Vermiform appendix (tissue), 1 donor: Measurements from ENCODE around the gene TSHZ3.

- PRO-cap, result no peak
Observed at GRCh38 chr19:29623707-29624321, 17.7 kb downstream of the POP4 start.

DNA sequence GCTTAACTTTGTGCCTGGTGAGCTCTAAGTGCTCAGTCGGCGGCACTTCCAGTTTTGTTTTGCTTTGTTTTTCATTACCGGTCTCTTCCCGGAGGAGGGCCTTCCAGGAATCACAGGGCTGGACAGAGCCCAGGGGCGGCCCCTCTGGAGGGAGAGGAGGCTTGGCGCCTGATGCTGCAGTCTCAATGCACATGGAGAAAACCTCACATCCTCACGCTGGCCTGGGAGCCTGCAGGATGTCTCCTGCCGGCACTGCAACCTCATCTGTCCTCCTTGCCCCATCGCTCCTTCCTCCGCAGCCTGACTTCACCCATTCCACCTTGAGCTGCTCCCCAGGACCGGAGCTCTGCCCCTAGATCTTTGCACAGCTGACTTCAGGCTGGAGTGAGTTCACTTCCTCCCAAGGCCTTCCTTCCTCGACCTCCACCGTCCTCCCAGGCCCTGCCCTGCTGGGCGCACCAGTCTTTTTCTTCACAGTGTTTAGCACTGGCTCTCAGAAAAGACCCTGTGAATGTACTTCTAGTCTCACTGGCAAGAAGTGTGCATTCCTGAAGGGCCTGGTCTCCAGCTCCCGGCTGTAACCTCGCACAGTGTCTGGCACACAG lies 1.6 kb downstream of the PLEKHF1 start:
- PRO-cap, result unidirectional peak, minus-strand start at position 56 of the sequence; unidirectional peak, minus-strand start at position 266 of the sequence

DNA sequence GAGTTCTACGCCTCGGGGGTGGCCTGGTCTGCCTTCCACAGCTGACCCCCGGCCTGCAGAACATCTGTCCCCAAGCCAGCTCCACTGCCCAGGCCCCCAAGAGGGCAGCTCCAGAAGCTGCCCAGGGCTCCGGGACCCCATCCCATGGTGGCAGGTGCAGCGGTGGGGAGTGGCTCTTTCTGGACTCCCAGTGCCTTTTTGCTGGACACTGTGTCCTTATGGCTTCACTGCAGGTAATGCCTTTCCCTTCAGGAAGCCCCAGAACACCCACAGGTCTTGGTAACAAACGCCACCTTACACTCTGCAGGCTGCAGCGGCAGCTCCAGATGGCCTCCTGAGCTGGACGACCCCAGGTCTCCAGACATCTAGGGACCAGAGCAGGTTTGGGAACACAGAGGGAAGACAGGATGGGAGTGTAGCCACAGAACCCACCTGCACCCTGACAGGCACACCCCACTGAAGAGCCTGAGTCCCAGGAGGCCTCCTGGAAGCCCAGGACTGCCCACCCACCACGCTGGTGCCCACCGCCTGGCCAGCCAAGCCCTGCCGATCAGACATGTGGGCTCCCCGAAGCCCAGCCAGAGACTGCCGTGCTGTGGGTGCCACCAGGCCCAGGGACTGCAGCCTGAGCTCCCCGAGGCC lies 9.5 kb downstream of the PLEKHF1 start:
- PRO-cap, result no peak

DNA sequence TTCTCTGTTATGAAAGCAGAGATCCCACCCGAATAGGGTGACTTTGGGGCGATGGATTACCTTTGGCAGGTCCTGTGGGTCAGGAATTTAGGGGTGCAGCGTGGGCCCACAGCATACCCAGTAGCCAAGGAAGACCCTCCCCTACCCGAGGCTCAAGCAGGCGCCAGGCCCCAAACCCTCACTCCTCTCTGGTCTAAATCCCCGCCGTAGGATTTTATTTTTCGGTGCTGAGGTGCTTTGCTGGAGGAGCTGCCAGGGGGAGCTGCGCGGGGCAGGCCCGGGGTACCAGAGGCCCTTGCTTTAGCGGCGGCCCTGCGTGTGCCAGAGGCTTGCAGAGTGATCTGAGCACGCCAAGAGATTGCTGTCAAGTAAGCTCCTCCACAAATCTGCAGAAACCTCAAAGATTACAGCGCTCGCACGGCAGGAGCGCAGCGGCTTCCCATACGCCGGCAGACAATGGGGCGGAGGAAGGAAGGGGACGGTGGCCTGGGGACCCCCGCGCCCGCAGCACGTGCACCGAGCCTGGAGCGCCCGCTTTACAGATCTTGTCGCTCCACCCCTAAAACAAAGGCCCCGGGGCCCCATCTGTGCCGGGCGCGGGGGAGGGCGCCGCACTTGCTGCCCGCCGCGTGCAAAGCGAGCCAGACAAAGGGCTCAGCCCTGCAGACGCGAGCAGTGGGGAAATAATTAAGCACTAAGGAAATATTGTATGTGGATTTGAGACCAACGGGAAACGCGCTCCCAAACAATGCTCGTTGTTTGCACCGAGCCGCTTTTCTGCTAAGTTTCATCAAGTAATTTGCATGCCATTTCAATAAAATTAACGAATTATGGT lies 9.1 kb upstream of the C19orf12 start:
- PRO-cap, result no peak

DNA sequence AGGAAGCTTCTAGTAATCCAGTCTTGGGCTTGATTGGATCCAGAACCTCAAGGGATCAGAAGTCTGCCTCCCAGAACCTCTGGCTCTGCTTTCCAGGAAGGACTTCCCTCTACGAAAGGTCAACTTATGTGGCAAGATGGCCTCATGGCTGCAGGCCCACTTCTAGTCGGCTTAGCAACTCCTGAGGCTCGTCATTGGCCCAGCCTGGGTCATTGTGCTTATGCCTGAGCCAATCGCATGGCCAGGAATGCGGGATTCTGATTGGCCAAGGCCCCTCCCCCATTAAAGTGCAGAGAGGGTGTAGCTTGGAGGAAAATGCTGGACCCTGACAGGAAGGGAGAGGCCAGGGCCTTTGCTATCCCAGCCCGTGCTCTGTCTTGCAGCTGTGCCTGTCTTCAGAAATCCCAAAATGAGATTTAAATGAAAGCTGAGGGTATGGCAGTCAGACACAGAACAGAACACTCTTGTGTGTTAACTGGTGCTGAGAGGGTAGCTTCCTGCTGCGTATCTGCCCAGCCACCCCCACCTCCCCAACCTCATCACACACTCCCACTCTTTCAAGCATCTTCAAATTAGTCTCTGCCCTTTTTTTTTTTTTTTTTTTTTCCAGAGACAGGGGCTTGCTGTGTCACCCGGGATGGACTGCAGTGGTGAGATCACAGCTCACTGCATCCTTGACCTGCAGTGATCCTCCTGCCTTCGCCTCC lies 5.5 kb upstream of the CCNE1 start:
- PRO-cap, result no peak

DNA sequence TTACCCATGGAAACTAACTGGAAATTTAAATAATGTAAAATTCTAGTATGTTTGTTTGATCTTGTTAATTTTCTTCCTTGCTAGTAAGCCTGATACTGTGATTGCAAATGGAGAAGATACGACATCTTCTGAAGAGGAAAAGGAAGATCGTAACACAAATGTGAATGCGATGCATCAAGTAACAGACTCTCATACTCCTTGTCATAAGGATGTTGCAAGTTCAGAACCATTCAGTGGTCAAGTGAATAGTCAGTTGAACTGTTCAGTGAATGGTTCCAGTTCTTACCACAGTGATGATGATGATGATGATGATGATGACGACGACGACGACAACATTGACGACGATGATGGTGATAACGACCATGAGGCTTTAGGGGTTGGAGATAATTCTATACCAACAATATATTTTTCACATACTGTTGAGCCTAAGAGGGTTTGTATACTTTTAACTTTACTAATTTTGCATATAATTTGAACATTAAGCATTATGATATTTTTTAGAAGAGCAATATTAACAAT lies 66.9 kb downstream of the URI1 start:
- PRO-cap, result no peak

DNA sequence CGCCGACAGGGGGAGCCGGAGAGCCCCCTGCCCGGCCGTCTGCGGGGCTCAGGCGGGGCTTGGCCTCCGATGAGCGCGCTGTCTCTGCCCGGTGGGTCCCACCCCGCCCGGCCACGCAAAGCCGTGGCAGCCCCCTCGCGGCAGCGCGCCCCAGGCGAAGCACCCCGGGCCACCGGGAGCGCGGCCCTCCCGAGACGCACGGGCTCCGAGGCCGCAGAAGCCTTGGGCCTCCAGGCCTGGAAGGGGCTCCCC lies 149.7 kb upstream of the ZNF536 start:
- PRO-cap, result no peak

- PRO-cap, result bidirectional peak, plus-strand start at chr19:30226006, minus-strand start at chr19:30225869
Observed at GRCh38 chr19:30225268-30226435, 146.5 kb upstream of the ZNF536 start.

DNA sequence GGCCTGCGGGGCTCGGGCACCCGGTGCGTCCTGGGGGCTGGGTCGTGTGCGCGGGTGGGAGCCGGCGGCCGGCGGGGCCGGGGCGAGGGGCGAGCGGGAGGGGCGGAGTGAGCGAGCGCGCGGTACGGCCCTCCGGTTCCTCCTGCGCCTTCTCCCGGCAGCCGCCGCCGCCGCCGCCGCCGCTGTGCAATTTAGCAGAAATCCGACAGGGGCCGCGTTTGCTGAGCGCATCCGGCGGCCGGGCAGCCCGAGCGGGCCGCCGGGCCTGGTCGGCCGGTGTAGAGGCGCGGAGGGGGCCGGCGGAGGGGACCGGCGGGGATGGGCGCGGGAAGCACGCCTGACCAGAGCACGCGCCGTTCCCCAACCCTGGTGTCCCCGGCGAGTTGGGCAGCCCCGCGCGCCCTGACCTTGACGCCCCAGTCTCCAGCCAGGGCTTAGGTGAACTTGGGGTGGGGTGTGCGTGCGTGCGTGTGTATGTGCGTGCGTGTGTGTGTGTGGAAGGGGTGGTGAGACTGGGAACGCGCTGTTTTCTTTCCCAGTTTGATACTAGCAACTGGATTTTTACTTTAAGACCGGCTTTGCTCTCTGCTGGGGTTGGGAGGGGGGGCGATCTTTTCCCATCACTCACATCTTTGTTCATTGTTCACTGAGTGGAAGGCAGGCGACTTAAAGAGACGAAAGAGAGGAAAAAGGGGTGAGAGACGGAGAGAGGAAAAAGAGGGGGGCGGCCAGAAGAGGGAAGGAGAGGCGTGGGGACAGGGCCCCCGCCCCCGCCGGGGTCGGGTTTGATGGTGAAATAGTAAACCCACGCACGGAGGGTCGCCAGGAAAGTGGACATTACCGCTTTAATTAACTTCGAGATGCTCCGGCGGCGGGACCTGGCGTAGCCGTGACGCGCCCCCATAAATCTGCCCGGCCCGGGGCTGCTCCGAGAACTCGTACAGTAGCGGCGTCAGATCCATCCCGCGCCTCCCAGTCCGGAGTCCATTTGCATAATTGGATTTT lies 144.3 kb upstream of the ZNF536 start:
- PRO-cap, result bidirectional peak, plus-strand start at position 279 of the sequence, minus-strand start at position 144 of the sequence; unidirectional peak, plus-strand start at position 931 of the sequence

GRCh38 chr19:30228585-30228928 lies 143.6 kb upstream of the ZNF536 start:
- PRO-cap, result no peak

- PRO-cap, result no peak
Observed at GRCh38 chr19:30305472-30305737, 66.8 kb upstream of the ZNF536 start.

DNA sequence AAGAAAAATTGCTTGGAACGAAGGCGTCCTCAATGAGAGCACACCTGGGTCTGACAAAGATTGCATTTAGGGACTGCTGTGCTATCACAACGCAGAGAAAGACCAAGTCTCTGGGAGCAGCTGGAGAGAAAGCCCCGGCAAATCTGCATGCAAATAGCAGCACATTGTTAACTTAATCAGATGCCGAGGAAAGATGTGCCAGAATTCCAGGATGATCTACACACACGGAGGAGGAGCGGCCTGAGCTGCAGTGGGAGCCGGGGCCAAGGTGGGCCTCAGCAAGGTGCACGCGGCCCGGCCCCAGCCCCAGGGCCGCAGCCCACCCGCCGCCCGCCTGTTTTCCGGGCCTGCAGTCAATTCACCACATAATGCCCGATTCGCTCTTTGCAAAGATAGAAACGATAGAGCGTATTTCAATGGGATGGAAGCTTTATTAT lies 1.5 kb downstream of the ZNF536 start:
- PRO-cap, result no peak

DNA sequence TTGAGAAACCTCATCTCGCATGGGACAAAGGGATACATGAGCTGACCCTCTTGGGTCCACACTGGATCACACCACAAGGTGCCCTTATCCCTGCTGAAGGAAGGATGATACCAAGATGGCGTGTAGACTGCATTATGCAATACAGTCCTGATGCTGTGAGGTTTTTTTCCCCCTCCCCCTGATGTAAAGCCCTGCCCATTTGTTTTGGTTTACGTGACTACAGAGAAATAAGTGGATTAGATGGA lies 320.9 kb downstream of the ZNF536 start:
- PRO-cap, result no peak

DNA sequence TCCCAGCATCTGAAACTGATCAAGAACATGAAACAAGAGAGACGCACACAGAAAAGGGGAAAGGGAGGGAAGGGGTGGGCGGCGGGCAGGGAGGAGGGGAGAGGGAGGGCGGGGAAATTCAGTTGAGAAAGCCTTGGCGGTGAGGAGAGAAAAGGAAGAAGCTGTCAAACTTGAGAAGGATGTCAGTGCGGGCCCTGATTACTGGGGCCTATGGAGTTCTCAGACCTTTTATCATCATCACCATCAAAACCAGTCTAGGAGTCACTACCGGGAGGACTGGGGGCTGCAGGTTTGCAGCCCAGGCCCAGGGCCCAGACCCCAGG lies 8.8 kb downstream of the TSHZ3 start:
- PRO-cap, result no peak

DNA sequence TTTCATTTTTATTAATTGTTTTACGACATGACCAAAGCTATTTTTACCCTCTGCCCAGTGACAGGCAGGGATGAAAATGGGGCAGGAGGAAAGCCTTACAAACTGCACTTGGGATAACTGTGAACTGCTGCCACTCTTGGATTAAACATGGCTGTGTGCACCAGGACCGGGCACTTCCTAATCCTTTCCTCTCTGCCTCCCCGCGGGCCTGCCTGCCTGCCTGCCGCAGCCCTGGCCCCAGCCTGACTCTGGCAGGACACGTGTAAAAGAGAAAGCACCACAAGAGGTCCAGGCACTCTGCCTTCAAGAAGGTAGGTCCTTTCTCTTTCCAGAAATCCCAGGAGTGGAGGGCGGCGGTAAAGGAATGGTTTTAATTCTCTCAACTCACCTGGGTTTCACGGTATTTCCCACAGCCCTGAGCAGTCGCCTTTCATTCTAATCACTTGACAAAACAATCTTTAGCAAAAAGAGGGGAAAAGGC lies 4.8 kb downstream of the TSHZ3 start:
- PRO-cap, result no peak

DNA sequence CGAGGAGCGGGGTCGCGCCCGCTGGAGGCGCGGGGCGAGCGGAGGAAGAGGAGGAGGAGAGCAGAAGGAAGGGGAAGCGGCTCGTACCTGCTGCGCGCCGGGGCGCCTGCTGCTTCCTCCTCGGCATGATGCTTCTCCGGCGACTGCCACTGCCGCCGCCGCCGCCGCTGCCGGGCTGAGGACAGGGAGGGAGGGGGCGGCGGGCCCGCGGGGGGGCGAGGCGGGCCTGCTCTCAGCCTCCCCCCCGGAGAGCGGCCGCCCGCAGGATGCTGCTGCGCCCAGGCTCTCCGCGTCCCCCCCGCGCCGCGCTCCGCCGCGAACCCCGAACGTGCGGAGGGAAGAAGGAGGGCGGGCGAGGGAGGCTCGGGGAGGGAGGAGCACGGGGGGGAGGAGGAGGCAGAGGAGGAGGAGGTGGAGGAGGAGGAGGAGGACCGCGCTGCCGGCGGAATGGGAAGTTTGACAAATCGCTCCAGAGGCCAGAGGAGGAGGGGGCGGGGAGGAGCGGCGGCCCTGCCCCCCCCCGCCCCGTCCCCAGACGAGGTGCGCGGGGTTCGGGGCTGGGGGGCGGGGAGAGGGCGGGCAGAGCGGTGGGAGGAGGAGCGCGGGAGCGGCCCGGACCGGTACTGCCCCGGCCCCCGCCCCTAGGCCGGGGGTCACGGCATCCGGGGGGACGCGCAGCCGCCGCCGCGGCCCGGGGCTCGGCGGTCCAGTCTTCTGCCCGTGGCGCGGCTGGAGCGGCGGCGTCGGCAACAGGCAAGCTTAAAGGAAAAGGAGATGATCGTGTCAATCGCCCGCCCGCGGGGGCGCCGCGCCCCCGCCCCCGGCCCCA lies at the start of gene TSHZ3:
Gene TSHZ3, minus strand, starts transcription at position 344 of the 829 bp plus-strand sequence.
- PRO-cap, result bidirectional peak, plus-strand start at position 479 of the sequence, minus-strand start at position 330 of the sequence; bidirectional peak, plus-strand start at position 644 of the sequence, minus-strand start at position 716 of the sequence

GRCh38 chr19:31838207-31838785 lies 489.1 kb upstream of the TSHZ3 start:
- PRO-cap, result no peak

GRCh38 chr19:32018102-32018724 lies 327.2 kb upstream of the ZNF507 start:
- PRO-cap, result no peak

DNA sequence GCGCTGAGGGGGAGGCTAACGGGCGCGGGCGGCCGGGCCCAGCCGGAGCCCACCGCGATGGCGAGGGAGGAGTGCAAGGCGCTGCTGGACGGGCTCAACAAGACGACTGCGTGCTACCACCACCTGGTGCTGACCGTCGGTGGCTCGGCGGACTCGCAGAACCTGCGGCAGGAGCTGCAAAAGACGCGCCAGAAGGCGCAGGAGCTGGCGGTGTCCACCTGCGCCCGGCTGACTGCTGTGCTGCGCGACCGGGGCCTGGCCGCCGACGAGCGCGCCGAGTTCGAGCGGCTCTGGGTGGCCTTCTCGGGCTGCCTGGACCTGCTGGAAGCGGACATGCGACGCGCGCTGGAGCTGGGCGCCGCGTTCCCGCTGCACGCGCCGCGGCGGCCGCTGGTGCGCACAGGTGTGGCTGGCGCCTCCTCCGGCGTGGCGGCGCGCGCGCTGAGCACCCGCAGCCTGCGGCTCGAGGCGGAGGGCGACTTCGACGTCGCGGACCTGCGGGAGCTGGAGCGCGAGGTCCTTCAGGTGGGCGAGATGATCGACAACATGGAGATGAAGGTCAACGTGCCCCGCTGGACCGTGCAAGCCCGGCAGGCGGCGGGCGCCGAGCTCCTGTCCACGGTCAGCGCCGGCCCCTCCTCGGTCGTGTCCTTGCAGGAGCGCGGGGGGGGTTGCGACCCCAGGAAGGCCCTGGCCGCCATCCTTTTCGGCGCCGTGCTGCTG lies 720 bp downstream of the RGS9BP start:
- PRO-cap, result no peak

DNA sequence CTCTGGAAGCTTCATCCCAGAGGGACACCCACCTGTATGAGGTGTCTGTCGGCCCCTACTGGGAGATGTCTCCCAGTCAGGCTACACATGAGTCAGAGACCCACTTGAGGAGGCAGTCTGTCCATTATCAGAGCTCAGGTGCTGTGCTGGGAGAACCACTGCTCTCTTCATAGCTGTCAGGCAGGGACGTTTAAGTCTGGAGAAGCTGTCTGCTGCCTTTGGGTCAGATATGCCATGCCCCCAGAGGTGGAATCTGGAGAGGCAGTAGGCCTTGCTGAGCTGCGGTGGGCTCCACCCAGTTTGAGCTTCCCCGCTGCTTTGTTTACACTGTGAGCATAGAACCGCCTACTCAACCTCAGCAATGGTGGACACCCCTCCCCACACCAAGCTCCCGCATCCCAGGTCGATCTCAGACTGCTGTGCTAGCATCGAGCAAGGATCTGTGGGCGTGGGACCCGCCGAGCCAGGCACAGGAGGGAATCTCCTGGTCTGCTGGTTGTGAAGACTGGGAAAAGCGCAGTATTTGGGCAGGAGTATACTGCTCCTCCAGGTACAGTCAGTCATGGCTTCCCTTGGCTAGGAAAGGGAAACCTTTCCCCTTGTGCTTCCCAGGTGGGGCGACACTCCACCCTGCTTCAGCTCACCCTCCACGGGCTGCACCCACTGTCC lies 67.9 kb downstream of the TDRD12 start:
- PRO-cap, result no peak